Cardiac septum (tissue), 1 donor: ENCODE measurements around the genes FAM13B, KIF20A and EGR1.

DNA sequence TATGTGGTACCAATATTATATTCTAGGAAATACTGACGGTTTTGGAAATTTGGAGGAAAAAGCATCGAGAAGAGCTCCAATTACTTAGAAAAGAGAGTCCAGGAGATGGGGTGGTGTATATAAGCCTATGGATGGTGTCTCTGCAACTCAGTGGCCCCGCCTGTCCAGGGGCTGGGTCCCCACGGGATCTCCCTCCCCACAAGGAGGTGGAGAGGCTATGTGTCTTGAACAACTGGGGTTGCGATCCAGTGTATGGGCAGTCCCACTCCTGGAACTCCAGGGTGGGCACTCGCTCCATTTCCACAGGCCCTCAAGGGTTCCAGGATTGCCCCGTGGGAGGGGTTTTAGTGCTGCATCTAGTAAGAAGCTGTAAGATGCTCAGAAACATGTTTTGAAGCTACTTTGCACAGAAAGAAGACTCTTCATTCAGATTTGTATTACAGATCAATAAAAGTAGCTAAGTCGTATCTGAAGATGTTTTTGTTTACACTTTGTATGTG is 574 bp upstream of the SMAD5 start:
- PRO-cap, result no peak

DNA sequence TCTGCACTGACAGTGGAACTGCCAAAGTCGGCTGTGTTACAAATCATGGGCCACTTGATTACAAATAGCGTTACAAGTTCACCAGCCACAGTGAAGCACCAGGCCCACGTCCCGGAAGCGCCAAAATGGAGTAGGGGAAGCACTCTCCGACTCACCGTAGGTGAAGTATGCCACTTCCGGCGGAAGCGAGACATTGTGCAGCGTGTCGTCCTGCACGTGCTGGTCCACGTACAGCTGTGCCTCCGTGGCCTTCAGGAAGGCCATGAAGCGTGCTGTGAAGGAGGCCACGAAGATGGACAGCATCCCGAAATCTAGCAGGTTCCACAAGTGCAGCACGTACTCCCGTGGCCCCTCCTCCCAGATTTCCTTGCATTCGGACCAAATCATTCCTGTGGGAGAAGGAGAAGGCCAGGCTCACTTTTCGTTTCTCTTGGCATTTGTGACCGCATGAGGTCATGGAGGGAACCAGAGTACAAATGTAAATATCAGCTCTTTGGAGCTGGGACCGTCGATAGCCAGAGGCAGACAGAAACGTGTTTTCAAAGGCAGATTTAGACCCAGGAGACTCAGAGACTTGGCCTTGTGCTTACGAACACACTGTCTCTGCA is 58.6 kb upstream of the SMIM32 start:
- PRO-cap, result no peak

DNA sequence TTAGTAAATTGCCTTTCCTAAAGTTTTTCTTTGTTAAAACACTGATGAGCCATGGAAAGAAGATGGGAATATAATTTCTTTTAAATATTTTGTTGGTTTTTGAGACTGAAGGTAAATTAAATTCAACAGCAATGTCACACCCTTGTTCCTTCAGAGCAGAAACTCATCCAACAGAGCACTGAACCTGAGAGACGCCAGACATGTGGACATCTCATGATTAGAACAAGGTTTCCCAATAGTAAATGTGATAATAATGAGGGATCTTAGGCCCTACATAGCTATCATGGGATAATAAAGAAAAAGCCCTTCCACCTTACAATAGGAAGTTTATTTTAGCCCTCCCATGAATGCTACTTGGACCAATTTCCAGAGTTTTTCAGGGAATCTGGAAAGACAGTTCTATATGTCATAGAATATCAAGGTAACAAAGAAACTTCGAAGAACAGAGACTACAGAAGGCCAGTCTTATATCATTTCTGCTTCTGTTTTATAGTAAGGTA is 298.4 kb upstream of the TRPC7 start:
- PRO-cap, result no peak

DNA sequence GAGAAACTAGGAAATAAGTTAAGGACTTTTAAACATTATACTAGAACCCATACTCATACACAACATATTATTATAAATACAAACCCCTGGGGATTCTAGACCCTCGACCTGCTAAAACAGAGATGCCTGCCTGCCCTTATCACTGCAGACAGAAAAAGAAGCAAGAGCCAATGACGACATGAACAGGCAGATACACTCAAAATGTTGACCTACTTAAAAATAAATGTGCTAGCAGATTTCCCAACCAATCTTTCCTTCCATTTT is 426.9 kb downstream of the SPOCK1 start:
- PRO-cap, result no peak

DNA sequence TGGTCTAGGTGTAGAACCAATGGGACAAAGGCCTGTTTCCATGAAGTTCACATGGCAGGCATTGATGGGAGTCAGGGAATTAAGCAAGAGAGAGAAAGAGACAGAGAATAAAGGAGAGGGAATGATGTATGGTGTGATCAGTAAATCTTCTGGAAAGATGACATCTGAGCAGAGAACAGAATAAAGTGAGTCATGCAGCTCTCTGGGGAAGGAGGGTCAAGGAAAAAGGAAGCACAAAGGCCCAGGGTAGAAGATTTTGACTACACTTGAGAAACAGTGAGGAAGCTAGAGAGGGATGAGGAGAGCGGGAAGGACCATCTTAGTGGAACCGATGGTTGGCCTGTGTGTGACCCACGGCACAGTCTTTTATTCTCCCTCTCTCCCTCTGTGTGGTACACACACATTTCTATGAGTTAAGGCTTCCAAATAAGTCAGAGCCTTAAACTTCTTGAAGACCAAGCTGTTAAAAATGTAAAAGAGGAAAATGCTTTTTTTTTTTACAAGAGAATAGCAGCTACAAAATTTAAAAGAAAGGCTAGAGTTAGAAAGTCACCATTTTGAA is 425.9 kb downstream of the SPOCK1 start:
- PRO-cap, result no peak

DNA sequence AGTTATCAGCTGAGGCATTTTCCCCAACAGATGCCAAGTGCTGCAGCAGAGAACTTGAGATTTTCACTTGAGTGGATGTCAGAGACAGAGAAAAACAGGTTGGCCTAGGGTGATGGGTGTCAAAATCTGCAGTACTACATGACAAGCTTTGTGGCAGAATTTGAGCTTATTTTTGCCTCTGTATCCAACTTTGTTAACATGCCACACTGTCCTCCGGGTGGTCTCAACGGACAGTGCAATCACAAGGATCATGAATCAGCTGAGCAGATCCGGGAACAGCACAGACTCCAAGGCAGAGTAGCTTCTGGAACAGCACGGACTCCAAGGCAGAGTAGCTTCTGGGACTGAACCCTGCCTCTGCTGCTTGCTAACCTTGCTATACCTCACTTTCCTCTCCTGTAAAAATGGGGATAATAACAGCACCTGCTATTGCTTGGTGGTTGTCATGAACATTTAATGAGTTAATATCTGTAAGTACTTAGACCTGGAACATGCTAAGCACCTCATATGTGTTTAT is 355.9 kb downstream of the SPOCK1 start:
- PRO-cap, result unidirectional peak, plus-strand start at position 329 of the sequence

- PRO-cap, result no peak
Observed at GRCh38 chr5:137254650-137255271, 244.4 kb downstream of the SPOCK1 start.

GRCh38 chr5:137260986-137261561 is 238.1 kb downstream of the SPOCK1 start:
- PRO-cap, result no peak

- PRO-cap, result bidirectional peak, plus-strand start at chr5:138033175, minus-strand start at chr5:138033041
Observed at GRCh38 chr5:138032622-138033300, at the start of gene FAM13B. Gene FAM13B (minus strand): TSS chr5:138033079.

- PRO-cap, result no peak
Observed at GRCh38 chr5:138033314-138034348, 752 bp upstream of the FAM13B start.

- PRO-cap, result unidirectional peak, minus-strand start at chr5:138178951
Observed at GRCh38 chr5:138178874-138179626, at the start of gene KIF20A. Gene KIF20A (plus strand): TSS chr5:138179112.

- PRO-cap, result no peak
Observed at GRCh38 chr5:138241698-138242569, 28.8 kb upstream of the CDC23 start.

DNA sequence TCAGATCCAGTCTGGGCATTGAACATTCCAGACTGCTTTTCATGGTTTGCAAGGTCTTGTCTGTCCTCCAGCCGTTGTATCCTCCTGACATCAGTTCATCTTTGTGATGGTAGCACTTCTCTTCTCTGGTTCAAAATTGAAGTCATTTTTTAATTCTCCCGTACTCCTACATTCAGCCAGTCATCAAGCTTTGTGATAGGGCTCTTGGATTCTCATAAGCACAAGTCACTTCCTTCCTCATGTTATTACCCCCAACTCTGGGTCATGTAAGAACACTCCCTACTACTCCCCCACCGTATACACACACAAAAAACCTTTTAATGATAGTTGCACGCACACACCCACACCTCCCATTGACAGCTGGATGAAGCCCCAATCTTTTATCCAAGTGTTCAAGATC is 16.7 kb downstream of the KDM3B start:
- PRO-cap, result no peak

DNA sequence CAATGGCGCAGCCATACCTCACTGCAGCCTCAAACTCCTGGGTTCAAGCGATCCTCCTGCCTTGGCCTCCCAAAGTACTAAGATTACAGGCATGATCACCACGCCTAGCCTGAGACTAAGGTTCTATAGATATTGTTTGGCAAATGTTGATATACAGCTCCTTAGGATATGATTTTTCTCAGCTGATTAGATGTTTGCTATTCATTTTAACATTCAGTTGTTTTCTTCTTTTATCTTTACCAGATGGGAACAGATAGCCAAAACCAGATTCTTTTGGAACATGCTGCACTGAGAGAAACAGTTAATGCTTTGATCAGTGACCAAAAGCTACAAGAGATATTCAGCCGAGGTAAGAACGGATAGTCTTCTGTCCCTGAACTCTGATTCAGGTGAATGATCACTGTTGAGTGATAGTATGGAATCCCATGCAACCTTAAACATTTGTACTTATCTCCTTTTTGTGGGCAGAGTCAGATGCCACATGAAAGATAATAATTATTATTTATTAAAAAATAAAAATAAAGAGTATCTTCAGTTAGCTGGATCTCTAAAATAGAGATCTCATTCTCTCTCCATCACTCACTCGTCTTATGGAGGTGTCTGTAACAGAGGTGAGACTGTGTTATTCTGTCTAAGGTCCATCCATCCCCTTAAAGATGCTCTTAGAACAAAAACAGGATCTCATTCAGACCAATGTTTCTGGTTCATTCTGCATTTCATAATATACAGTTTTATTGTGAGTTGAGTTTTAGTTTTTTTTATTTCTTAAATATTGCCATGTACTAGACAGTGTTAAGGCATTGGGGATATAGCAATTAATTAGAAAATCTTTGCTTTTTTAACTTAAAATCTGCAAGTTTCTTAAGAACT is 25.2 kb downstream of the KDM3B start:
- PRO-cap, result no peak

GRCh38 chr5:138461114-138461677 is 4.1 kb upstream of the EGR1 start:
- PRO-cap, result unidirectional peak, minus-strand start at chr5:138461399; unidirectional peak, minus-strand start at chr5:138461464

DNA sequence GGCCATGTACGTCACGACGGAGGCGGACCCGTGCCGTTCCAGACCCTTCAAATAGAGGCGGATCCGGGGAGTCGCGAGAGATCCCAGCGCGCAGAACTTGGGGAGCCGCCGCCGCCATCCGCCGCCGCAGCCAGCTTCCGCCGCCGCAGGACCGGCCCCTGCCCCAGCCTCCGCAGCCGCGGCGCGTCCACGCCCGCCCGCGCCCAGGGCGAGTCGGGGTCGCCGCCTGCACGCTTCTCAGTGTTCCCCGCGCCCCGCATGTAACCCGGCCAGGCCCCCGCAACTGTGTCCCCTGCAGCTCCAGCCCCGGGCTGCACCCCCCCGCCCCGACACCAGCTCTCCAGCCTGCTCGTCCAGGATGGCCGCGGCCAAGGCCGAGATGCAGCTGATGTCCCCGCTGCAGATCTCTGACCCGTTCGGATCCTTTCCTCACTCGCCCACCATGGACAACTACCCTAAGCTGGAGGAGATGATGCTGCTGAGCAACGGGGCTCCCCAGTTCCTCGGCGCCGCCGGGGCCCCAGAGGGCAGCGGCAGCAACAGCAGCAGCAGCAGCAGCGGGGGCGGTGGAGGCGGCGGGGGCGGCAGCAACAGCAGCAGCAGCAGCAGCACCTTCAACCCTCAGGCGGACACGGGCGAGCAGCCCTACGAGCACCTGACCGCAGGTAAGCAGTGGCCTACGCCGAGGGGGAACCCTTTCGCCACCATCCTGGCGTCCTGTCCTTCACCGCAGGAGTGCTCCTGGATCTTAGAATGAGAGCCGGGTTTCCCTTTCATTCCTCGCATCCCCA is at the start of gene EGR1:
TSS of gene EGR1 (plus strand) at position 76 of the 791 bp plus-strand sequence.
- PRO-cap, result bidirectional peak, plus-strand start at position 77 of the sequence, minus-strand start outside the sequence

- PRO-cap, result no peak
Observed at GRCh38 chr5:138471999-138472432, 6.7 kb downstream of the EGR1 start.

DNA sequence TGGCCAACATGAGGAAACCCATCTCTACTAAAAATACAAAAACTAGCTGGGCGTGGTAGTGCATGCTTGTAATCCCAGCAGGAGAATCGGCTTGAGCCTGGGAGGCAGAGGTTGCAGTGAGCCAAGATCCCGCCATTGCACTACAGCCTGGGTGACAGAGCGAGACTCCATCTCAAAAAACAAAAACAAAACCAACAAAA is 14.2 kb downstream of the ETF1 start:
- PRO-cap, result no peak

DNA sequence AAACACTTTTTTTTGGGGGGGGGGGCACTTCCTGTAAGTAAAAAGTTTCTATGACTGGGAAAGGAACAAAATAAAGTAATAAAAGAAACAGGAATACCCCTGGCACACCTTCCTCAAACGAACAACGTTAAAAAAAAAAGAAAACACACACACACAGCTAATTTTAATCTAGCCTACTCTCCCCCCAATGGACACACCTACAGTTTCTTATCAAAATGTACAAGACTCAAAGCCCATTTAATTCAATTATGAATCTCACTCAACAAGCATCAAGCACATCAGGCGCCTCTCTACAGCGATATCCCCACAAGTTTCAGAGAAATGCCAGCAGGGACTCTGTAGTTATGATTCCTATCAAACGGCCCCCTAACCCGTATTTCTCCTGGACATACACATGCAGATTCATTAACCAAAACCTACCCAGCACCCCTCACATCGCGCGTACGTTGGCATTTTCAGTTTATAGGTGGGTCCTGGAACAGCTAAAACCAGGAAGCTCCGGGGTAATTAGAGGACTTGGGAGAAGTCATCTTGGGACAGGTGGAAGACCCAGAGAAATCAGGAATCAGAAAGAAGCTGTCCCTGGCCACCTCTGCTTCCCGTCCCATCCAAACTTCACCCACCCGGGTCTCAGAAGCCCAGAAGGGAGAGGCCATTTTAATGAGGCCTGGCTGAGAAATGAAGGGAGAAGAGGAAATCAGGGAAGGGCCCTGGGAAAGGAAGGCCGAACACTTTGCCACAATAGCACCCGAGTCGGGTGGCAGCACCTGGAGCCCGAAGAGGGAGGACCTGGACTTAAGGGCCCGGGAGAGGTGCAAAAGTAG is 1.1 kb downstream of the ETF1 start:
- PRO-cap, result no peak

DNA sequence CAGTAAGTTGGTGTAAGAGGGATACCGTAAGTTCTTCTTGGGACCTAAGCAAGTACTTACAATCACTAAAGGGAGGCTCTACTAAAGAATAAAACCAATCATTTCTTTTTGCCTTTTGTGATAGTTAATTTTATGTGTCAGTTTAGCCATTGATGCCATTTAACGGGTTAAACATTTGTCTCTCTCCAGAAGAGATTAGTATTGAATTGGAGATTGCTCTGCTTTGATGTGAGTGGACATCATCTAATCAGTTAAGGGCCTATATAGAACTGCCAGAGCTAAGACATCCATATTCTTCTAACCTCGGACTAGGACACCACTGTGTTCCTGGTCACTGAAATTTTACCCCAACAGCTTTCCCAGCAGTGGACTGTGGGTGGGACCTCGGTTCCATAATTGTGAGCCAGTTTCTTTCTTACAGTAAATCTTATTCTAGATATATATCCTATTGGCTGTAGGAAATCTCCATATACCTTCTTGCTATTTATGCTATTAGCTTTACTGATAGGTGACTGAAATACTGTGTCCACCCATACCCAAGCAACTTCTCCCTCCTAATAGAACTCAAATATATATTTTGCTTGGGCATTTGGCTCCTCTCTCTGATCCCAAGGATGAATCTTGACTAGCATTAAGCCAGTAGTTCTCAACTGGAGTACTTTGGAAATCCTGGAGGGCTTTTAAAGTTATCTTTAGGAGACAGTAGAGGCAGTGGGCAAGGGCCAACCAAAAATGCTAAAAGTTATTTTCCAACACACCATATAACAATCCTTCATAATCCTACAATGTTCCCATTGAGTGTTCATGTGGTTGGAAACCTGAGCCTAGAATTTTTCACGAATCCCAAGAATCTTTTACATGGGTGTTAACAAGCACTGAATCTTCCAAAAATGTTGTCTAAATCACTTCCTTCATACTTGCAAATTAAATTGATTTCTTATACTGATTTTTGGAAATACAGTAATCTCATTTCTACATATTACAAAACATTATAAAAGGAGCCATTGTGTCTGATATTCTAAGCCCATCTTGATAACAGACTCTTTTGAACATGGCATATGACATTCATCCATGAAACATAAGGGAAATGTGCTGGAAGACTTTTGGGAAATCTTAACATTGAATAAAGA is 11.0 kb upstream of the ETF1 start:
- PRO-cap, result no peak